Bronchus fibroblast of lung (primary cell): ENCODE measurements around a stretch of chr3.

DNA sequence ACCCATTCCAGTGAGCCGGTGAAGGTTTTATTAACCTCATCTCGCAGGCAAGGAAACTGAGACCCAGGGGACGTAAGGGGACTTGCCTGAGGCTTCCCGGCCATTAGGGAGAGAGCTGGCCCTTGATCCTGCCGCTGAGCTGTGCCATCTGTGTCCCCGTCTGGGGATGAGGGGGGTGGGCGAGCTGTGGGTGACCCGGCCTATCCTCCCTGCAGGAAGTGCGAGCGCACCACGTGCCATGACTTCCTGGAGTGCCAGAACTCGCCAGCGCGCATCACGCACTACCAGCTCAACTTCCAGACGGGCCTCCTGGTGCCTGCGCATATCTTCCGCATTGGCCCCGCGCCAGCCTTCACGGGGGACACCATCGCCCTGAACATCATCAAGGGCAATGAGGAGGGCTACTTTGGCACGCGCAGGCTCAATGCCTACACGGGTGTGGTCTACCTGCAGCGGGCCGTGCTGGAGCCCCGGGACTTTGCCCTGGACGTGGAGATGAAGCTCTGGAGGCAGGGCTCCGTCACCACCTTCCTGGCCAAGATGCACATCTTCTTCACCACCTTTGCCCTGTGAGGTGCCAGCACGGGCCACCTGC, 88.5 kb downstream of the FBLN2 start:
- RAMPAGE, long total RNA = no peak

- RAMPAGE, long total RNA = no peak
Measured at GRCh38 chr3:13655206-13655817, 106.4 kb downstream of the FBLN2 start.

DNA sequence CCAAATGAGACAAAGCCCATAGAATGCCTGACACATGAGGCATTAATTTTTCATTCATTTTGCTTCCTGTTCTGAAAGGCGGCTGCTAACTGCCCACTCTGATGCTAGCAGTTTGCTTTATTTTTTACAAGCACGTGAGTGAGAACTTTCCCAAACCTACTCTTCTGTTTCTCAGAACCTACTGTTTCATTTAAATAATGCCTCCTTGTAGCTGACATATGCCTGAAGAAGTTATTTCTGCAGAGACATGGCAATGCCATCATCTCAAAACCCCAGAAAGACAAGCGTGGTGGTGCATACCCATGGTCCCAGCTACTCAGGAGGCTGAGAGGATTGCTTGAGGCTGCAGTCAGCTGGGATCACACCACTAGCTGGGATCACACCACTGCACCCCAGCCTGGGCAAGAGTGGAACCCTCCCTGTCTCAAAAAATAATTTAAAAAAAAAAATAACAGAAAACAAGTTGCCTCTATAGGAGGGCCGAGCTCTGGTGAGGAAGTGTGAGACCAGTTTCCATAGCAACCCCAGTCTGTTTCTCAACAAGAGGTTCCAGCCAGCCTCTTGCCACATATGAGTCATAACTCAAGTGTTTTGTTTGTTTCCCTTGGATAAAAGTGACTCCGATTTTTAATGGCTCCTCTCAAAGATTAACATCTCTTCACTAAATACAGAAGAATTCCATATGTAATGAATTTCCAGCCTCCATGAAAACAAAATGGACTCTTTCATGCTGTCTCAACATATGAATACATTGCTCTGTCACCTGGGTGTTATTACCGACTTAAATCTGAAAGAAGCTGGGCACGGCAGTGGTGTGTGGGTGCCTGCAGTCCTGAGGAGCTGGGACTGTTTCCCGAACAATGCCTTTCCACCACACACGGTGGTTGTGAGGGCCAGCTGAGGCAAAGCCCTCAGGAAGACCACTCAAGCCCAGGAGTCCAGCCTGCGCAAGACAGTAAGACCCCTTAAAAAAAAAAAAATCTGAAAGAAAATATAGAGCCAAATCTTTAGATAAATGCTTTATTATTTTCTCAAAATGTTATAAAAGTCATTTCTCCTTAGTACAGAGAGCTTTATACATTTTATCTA, 19.6 kb downstream of the TMEM43 start:
- RAMPAGE, long total RNA = no peak

- RAMPAGE, long total RNA = no peak
Measured at GRCh38 chr3:14403573-14403939, 1.1 kb downstream of the SLC6A6 start.

- RAMPAGE, long total RNA = no peak
Measured at GRCh38 chr3:14405865-14406370, 3.5 kb downstream of the SLC6A6 start.

- RAMPAGE, long total RNA = no peak
Measured at GRCh38 chr3:14434118-14435276, 32.1 kb downstream of the SLC6A6 start.

DNA sequence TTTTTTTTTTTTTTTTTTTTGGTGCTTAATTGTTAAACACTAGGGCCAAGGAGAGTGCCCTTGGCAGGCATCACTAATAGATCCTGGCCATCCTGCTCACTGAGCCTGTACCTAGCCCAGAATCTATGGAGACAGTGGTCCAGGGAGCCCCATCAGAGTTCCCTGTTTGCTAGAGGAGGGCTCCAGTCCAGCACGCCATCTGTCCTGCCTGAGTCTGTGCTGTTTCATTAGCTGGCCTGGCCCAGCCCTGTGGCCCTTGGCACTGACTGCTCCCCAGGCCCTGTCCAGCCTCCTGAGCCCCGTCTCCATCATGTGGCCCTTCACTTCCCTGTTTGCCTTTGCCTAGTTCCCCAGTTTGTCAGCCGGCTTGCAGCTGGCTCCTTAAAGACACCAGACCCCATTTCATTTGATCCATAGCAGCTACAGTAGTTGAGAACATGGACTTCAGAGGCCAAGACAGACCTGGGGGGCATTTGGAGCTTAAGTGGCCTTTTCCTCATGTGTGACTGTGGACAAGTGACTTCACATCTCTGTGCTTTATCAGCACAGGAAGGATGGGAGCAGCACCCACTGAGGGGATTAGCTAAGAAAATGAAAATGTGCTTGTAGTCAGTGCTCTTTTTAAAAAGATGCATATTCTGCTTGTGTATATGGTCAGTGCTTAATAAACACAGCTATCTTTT, 34.3 kb downstream of the SLC6A6 start:
- RAMPAGE, long total RNA = no peak

DNA sequence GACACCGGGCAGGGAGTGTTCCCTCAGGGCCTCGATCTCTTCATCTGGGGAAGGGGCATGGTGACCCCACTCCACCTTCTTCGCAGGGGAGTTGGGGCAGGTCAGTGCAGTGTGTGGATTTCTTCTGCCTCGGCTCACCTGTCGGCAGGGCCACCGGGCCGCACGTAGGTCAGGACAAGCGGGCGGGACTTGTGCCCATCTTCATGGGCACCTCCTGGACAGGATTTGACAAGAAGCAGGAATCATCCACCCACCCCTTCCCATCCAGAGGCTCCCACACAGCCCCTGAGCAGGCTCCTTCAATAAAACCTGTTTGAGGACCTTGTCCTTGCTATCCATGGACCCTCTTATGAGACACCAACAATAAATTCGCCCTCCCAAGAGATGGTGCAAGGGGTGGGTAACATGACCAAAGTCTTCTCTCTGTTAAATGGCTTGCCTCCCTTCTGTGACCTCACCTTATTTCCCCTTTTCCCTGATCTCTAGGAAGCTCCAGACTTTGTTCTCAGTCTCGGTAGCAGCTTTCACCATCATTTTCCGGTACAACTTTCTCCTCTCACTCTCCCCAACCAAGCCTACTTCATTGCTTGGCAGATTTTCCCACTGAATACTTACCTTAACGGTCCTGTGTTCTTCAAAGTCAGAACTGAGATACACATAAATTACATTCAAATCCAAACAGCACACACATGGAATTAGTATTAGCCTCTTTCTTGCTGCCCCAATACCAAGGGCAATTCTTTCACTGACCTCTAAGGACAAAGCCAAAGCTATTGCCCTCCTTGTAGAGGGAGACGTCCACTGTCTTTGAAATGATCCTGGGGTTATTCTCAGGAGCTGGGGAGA, 17.1 kb downstream of the GRIP2 start:
- RAMPAGE, long total RNA = no peak

GRCh38 chr3:14537974-14538583, 2.1 kb downstream of the GRIP2 start:
- RAMPAGE, long total RNA = no peak

DNA sequence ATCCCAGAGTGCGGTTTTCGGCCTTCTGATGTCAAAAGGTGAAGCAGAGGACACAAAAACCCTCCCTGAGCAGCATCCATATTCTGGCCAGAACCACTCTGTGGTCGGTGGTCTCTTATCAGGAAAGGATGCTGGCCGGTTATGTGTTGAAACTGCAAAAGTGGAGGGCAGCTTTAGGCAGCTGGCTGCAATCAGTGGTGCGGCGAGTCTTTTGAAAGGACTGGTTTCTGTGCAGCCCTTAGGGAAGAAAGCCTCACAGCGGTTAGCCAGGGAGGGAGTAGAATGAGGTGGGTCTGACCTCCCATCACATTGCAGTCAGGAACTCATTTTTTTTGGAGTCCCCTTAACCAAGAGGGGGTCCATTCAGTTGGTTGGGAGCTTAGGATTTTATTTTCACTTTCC, 34.6 kb upstream of the CCDC174 start:
- RAMPAGE, long total RNA = no peak

DNA sequence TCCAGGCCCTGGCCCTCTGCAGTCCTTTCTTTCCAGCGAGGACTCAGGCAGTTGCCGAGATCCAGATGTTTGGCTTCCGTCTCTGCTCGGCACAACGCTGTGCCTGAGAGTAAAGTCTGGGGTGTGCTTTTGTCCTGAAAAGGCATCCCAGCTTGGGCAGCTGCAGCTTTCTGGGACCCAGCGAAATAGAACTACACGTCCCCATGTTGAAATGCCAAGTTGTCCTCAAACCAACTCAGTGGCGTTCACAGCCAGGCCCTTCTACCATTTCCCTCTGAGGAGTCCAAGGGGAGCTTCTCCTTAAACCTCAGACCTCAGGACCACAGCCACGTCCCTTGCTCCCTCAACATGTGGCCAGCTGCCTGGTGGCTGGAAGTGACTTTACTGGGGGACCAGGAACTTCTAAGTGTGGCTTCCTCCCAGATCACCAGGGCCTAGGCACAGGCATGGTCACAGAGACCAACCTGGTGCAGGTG, 23.2 kb downstream of the FGD5 start:
- RAMPAGE, long total RNA = no peak

GRCh38 chr3:14989918-14990809, 42.8 kb downstream of the NR2C2 start:
- RAMPAGE, long total RNA = no peak

DNA sequence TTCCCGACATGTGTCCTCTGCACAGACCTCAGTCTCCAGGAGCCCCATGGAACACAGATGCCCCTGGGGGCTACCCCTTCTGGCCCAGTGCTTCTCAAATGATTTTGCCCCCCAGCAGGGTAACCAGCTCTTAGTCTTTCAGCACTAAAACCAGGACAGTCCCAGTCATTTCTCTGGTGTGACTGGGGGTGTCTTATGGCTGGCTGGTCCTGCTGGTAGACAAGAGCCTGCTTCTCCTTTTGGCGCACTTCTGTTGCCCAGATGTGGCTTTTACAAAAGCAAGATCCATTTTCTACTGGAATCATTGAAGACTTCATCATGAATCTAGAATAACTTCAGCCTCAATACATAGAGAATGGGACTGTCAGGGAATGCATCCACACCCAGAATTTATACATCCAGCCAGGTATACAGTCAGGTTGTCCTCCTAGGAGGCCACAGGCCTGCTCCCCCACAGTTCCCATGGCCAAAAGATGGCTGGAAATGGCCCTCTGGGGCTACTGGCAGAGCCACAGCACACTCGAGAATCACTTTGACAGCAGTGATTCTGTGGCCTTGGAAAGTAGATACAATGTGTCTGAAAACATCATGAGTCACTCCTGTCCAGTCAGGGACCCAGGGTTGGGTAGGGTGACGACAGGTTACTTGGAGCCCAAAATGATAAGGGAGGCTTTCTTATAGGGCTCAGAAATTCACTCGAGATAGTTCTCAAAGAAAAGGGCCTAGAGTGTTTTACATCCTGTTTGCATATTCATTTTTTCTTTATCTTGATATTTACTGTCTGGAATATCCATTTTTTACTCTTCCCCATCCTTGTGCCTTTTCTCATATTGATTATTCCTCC, 24.5 kb downstream of the MRPS25 start:
- RAMPAGE, long total RNA = no peak

DNA sequence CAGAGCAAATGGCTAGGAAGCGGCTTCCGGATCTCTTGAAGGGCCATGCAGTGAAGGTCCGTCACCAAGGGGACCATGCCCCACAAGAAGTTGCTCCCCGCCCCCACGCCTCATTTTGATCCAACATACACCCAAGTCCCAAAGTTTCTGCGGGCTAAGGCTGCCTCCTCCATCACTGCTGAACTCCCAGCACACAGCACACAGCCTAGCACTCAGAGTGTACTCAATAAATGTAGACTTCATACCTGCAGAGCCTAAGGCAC, 1.2 kb downstream of the MRPS25 start:
- RAMPAGE, long total RNA = no peak

- RAMPAGE, long total RNA = no peak
Measured at GRCh38 chr3:15093525-15093861, 5.5 kb downstream of the RBSN start.

- RAMPAGE, long total RNA = no peak
Measured at GRCh38 chr3:15102884-15103371, 4.0 kb upstream of the RBSN start.

DNA sequence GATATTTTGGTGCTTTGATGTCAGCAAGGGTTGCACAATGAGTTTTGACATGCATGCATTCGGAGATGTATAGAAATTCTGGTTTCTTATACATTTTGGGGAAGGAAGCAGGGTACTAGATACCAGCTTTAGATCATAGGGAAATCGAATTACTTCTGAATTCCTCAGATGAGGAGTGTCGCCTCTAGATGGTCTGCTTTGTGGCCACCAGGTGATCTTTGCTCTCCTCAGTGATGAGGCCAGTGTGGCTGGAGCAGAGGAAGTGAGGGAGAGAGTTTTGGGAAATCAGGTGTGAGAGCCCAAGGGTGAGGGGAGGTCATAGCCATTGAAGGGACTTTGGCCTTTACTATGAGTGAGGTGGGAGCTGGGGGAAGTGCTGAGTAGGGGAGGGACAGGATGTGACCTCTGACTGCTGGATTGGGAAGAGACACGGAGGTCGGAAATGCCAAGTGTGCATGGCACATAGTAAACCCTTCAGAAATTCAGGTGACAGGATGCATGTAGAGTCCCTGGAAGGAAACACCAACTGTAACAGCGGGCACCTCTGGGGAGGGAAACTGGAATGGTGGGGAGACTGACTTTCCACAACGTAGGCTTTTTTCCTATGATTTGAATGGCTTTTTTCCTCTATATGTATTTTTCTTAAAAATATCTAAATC, 8.5 kb upstream of the RBSN start:
- RAMPAGE, long total RNA = no peak

- RAMPAGE, long total RNA = no peak
Measured at GRCh38 chr3:15234797-15235399, 28.9 kb downstream of the CAPN7 start.

GRCh38 chr3:15256605-15257590, 50.9 kb downstream of the CAPN7 start:
- RAMPAGE, long total RNA = no peak

- RAMPAGE, long total RNA = no peak
Measured at GRCh38 chr3:15273147-15273639, 59.2 kb downstream of the SH3BP5 start.